Jejunum (tissue), 1 donor: ENCODE results near the gene FGA.

- PRO-cap, result no peak
Observed at GRCh38 chr4:154577233-154577798, 13.2 kb downstream of the FGA start.

DNA sequence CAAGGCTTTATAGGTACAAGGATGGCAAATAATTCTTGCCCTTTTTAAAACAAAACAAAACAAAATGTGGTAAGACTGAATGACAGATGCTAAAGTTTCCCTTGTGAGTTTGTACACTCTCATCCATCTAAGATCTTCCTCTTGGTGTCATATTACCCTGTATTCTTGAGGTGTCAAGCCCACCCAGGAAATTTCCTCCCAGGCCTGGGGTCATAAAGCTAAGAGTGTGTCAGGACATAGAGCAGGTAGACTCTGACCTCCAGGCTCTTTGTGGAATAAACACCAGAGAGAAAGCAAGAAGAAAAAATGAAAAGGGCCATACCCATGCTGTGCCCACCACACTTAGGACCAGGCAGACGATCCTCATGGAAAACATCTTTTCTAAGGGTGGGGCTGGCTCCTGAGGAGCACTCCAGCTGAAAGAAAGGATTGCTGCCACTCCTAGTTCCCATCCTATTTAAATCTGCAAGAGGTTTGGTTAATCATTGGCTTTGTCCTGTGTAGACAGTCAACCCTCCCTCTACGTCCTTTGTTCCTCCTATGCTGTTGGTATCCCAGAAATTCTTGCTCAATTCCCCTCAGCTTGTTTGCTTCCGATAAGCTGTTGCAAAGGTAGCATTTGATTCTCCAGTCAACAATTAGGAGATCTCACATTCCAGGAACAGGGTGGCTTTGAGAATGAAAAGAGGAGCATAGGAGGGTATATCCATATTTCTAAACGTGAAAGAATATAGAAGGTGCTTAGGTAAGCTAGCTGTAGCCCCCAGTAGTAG, at the start of gene FGA:
Gene FGA (minus strand): TSS at position 431 of the 773 bp plus-strand sequence.
- PRO-cap, result no peak

- PRO-cap, result no peak
Observed at GRCh38 chr4:154602702-154603112, 9.7 kb downstream of the FGG start.

DNA sequence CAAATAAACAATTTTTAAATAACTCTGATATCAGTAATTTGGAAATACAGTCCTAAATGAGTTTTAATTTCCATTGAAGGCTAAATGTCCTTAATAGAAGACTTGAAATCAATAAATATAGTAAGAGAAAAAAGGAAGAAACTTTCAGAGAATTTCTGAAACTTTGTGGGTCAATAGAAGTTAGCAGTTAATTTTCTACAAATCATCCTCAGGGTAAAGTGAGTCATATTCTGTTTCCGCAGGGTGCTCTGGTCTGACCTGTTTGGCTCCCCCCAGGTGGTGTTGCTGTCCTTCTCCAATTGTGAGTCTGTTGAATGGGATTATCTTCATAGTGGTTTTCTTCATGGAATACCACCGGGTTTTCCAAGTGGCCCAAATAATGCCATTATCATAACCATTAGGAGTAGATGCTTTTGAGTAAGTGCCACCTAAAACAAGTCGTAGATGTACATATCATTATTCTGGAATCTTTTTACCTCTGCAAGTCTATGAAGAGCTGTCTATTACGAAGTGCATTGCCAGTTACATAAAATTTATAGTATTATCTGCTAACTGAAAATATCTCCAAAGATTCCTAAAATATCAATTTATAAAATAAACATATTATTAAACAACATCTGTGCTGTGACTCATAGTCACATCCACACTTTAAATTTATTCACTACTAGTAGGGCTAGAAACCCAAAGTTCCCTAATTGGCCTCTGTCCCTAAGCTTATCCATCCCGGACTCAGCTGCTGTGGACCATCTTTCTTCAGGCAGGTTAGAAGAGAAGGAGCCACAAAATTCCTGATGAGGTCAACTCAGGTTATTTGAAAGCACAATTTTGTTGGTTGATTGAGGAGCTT, 7.6 kb downstream of the FGG start:
- PRO-cap, result no peak

- PRO-cap, result no peak
Observed at GRCh38 chr4:154605486-154606664, 6.6 kb downstream of the FGG start.

DNA sequence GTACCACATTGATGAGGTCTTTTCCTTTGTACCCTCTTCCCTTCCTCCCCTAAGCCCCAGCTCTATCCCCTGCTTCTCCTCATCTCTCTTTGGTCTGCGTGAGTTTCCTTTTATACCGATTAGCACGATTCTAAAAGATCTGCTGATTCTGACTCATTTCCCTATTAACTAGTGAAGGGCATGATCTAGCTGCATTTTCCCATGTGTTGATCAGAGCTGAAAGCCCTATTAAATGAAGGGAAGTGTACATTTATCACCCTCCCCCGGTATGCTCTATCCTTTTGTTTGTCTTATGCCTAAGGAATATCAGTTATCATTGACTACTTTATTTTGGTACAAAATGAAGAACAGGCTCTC, 181.7 kb upstream of the NPY2R start:
- PRO-cap, result no peak

GRCh38 chr4:156949168-156950116, 22.2 kb downstream of the PDGFC start:
- PRO-cap, result no peak

DNA sequence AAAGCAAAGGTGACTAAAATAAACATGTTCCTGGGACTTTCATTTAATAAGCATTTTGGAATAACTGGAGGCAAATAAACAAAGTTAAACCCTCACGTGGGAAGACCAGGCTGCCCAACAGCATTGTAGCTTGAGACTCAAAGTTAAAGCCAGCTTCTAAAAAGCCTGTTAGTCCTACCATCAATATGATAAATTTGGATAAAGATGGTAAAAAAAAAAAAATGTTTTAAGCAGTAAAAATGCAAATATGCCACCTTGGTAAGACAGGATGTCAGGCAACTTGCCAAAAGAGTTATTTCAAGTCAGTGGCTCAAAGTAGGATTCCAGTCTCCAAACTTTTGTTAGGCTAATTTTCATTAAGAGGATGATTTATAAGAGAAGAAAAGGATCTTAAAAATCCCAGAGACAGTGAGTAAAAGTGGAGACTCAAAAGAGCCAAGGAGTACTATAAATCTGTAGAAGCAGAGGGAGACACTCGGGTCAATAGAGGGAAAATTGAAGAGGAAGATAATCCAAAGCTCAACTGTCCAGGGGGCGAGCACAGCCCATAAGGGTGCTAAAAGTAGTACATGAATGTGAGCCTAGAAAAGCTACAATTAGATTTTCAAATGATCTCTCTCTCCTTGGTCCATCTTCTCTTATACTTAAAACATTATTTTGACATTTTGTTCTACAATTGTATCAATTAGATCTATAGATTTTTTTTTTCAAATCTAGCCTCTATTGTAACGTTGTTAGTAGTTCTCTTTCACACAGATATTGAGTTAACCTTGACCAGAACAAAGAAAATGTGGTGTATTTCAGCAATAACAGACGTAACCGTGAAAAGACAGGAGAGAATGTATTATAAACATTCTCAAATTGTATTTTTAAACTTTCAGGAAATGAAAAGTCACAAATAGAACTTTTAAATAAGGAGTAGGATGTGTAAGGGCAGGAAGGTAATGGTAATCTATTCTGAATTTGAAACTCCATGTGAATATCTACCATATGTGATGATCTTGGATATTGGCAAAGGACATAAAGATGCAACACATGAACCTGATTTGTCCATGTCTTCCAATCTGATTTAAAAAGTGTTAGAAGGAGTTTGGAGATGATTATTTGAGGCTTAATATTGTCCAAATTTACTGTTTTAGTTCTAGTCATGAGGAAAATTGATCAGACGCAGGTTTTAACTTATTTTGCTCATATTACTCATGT, 47.2 kb downstream of the GASK1B start:
- PRO-cap, result no peak

GRCh38 chr4:158162722-158163140, 10.1 kb downstream of the GASK1B start:
- PRO-cap, result no peak

DNA sequence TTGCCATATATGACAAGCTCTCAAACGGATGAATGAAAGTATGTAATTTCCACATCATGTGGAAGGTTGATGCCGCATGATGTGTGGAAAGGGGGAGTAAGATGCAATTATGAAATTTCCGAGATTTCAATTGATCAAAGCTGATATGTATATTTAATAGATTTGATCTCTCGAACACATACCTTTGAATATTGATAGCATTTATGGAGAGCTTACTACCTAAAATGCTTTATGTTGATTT, 882 bp downstream of the FNIP2 start:
- PRO-cap, result no peak

- PRO-cap, result no peak
Observed at GRCh38 chr4:158808425-158808988, 39.7 kb downstream of the FNIP2 start.

- PRO-cap, result no peak
Observed at GRCh38 chr4:158809805-158810611, 41.2 kb downstream of the FNIP2 start.

- PRO-cap, result no peak
Observed at GRCh38 chr4:158843216-158843658, 74.4 kb downstream of the FNIP2 start.

GRCh38 chr4:159315273-159315794, 212.5 kb downstream of the RAPGEF2 start:
- PRO-cap, result no peak

DNA sequence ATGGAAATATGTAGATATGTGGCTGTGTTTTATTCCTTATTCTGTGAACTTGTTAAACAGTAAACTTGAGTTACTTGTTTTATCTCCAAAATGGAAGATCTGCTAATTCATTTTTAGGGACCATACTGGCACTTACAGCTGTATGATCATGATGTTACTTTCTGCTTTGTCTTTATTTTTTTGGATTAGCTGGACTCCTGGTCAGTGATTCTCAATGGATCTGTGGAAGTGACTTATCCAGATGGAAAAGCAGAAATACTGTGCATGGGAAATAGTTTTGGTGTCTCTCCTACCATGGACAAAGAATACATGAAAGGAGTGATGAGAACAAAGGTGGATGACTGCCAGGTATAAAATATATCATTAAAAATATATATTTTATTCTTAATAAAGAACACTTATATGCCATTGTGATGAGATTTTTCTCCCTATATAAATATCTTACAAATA, 220.4 kb downstream of the RAPGEF2 start:
- PRO-cap, result no peak

DNA sequence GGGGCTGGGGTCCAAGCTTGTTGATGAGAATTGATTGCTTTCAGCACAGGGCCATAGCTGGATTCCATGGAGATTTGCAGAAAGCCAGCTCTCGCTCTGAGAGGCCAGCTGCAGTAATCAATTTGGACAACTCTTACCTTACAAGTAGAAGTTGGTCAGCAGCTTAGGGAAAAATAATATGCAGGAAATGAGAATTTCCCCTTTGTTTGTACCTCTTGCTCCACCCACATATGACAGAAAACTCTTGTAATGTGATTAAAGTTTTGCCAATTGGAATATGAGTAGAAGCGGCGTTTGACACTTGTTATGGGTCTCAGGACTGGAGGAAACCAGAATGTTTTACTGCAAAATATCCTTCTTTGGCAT, 310.6 kb downstream of the RAPGEF2 start:
- PRO-cap, result no peak

DNA sequence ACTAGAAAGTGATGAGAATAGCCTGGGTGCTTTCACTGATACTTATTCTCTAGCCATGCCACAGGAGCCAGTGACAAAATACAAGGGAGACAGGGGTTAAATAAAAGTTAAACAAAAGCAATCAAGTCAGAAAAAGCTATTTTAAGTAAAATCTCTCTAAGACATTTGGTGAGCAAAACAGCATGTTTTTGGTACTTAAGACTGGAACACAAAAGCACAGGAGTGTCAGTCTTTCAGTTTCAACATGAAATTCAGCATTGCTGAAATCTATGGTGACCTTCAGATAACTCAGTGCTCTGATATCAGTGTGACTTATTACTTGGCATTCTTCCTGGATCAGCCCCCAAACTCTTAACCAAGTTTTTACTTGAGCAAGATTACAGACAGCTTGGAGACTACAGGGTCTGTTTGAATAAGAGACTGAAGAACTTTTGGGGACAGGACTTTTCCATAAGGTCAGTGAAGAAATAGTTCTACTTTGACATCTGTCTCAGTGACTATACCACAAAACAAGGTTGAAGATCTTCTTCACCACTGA, 437.1 kb downstream of the RAPGEF2 start:
- PRO-cap, result no peak

DNA sequence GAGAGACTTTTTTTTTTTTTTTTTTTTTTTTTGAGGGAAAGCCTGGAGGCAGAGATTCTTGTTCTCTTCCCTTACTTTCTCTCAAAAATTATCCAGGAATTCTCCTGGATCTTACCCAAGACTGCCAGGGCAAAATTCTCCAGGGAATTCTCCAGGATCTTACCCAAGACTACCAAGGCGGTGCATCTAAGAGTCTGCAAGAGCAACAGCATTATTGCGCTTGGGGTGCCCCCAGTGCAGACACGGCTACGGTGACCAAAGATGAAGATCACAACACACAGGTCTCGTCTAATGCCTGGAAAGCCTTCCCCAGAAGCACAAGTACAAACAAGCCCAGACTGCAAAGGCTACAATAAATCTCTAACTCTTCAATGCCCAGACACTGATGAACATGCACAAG, 1014.3 kb downstream of the FSTL5 start:
- PRO-cap, result no peak

DNA sequence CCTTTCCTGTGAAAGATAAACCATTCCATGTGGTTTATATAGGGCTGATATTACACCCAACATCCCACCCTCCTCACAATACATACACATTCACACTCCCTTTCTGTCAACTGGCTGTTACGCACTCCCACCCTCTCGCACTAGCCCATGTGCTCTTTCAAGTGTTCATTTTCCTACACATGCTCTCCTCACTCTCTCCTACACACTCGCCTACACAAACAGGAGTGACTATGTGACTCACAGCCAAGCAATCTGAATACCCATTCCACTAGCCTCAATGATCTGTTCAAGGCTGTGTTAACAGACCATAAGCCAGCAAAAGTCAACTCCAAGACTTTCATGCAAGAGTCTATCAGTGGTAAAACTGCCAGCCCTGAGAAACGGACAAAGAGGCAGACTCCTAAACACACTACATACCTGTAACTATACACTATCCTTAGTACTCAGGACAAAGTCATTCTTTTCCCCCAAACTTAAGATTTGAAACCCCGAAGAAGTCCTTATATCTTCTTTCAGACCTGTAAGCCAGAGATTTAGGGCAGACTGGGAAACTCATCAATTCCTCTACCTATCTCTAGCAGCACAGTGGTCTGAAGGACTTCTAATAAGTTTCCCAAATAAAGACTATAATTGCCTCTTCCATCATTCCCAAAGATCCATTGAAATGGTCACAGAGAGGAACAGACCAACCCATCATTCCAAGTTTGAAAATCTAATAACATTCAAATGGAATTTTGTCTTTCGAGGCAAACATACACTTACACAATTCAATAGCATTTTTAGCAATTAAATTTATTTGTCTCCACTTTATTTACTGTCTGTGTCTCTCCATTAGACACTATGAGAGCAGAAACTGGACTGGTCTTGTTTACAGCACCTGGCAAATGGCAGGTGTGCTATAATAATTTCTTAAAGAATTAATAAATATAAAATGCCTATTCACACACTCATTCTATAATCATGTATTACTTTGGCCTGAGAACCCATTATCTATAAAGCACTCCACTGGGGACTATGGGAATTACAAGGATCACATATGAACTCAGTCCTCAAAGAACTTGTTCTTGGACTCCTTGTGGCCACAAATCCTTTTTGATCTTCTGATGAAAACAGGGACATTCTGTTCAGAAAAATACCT, 4.5 kb downstream of the NAF1 start:
- PRO-cap, result no peak

- PRO-cap, result no peak
Observed at GRCh38 chr4:163164502-163164978, 2.1 kb downstream of the NAF1 start.